Bronchial epithelial cell (primary cell): ENCODE measurements around a stretch of chr13.

GRCh38 chr13:48038605-48039165 lies 1.2 kb downstream of the NUDT15 start:
- RRBS, 2 experiments, result no CpG with 5 or more reads among the region's 2 CpGs

- RRBS, 2 experiments, result no CpG with 5 or more reads among the region's 3 CpGs
Observed at GRCh38 chr13:48096582-48097104, 1.7 kb upstream of the MED4 start.

DNA sequence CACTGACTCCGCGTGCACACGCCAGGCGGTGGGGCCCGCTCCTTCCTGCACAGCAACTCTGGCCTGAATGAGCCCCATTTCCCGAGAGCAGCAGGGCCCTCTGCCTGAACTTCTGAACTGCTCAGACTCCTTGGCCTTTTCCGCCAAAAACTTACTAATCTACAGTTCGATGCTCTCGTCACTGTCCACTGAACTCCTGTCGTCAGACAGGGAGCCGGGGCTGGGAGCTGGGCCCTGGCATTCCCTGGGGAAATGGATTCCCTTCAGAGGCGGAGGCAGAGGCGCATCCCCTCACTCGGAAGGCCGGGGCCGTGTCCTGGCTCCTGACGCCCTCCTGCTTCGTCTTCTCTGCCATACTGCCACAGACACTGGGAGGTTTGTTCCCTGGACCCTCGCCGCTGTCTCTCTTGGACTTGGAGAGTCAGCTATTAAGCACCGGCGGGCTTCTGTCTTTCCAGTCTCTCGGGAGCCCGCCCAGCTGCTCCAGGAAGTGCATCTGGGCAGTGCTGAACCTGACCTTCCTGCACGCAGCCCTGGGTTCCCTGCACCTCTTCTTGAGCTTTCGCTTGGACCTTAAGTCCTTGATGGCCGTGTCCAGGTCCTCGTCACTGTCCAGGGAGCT lies 14.4 kb downstream of the RB1 start:
- RRBS, 2 experiments, result 92 to 100% methylated on average over 4 of the region's 28 CpGs

DNA sequence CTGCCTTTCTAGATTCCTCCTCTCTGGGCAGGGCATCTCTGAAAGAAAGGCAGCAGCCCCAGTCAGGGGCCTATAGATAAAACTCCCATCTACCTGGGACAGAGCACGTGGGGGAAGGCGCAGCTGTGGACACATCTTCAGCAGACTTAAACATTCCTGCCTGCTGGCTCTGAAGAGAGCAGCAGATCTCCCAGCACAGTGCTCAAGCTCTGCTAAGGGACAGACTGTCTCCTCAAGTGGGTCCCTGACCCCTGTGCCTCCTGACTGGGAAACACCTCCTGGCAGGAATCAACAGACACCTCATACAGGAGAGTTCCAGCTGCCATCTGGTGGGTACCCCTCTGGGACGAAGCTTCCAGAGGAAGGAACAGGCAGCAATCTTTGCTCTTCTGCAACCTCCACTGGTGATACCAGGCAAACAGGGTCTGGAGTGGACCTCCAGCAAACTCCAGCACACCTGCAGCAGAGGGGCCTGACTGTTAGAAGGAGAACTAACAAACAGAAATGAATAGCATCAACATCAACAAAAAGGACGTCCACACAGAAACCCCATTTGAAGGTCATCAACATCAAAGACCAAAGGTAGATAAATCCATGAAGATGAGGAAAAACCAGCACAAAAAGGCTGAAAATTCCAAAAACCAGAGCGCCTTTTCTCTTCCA lies 18.1 kb downstream of the LPAR6 start:
- RRBS, 2 experiments, result no CpG with 5 or more reads among the region's 5 CpGs

GRCh38 chr13:48411816-48412266 lies 1.1 kb downstream of the LPAR6 start:
- RRBS, 2 experiments, result no CpG with 5 or more reads among the region's 8 CpGs

GRCh38 chr13:48426605-48426960 lies 13.7 kb upstream of the LPAR6 start:
- RRBS, 2 experiments, result no CpG with 5 or more reads among the region's 5 CpGs

DNA sequence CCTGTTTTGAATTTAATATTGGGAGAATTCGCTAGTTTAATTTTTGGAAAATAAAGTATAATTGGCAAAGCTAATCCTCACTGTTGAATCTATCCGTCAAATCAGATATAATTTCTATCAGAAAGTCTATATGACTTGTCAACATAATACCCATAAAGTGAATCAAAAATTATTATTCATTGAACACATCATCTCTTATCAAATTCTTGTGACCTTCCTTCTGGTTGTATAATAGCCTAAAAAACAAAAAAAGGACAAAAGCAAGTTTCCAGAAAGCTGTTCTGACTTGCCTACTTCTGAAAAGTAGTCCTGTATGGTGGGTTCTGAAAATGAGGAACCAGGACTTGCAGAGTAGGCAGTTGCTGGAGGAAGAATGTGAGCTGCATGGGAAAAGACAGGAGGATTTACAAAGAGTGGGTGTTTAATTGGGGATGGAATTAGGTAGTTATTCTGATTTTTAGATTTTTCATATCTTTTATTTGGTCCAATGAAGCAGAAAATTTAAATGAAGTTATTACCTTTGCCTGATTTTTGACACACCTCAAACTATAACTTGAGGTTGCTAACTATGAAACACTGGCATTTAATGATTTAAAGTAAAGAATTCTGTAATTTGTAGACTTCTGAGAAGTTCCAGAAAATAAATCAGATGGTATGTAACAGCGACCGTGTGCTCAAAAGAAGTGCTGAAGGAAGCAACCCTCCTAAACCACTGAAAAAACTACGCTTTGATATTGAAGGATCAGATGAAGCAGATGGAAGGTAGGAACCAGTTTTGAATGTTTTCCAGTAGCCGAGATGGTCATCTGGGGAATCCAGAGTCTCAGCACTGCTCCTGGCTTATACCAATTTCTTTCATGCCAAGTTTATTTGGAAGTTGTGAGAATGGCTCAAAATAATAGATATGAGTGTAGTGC lies 56.5 kb downstream of the RCBTB2 start:
- RRBS, 2 experiments, result no CpG with 5 or more reads among the region's 6 CpGs

DNA sequence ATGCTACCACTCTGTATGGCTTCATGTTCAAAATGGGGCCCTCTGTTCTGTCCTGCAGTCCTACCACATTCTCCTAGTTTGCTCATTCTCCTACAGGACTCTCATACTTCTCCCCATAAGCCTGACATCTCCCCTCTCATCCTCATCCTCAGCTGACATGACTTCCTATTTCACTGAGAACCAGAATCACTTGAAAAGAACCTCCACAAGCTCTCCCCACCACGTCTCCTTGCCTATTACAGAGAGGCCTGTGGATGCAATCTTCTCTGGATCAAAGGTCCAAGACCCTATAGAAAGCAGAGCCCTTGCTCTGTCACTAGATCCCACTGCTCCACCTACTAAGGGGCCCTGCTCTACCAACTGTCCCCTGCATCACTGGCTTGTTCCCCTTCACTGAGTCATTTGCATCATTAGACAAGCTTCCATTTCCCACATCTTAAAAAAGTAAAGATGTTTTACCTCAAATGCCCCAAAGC lies 40.9 kb downstream of the RCBTB2 start:
- RRBS, 2 experiments, result no CpG with 5 or more reads among the region's 1 CpG

DNA sequence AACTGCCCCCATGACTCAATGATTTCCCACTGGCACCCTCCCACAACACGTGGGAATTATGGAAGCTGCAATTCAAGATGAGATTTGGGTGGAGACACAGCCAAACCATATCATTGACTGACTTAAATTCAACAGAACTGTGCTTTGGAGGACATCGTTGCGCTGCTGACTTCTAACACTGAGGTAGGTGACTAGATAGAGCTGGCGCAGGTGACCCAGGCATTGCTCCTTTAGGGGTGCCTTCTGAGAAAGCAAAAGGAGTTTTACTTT lies 48.1 kb upstream of the RCBTB2 start:
- RRBS, 2 experiments, result no CpG with 5 or more reads among the region's 4 CpGs

GRCh38 chr13:49096416-49097141 lies 120.9 kb downstream of the FNDC3A start:
- RRBS, 2 experiments, result no CpG with 5 or more reads among the region's 5 CpGs

GRCh38 chr13:49187576-49187998 lies 32.6 kb upstream of the MLNR start:
- RRBS, 2 experiments, result no CpG with 5 or more reads among the region's 9 CpGs

GRCh38 chr13:49295216-49295928 lies 47.6 kb downstream of the CDADC1 start:
- RRBS, 2 experiments, result no CpG with 5 or more reads among the region's 11 CpGs

DNA sequence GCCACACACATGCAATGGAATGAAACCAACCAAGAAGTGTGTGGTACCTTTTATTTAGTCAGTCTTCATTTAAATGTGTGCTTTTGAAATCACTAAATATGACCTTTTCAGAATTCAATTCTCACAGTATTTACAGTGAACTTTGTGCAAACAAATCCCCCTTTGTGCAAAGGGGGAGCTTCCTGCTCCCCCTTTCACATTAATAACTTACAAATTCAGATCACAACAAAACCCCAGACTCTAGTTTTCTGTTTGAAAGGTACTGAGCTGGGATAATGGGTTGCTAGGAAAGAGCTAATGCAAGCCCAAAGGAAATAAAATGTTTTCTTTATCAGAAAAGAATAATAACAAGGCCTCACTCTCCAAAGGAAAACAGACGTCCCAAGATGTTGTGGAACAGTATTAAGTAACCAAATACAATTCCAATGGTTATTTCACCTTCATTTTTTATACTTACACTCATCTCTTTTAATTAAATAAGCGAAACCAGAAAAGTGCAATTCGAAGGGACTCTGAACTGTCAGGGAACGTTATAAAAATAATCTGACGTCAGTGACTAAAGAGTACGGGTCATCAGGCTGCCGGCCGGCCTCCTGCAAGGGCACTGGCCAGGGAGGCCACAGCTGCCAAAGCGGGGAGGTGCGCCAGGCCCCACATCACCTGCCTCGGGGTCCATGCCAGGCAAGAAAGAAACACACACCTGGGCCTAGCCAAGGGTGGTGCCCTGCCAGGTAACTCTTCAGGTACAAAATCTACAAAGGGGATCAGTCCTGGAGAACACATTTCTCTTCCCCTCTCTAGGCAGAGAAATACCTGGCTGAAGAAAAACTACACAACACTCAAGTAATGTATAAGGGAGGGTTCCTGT lies 61.1 kb downstream of the CDADC1 start:
- RRBS, 2 experiments, result no CpG with 5 or more reads among the region's 11 CpGs

GRCh38 chr13:49397281-49397682 lies 46.6 kb downstream of the CAB39L start:
- RRBS, 2 experiments, result no CpG with 5 or more reads among the region's 1 CpG

- RRBS, 2 experiments, result no CpG with 5 or more reads among the region's 13 CpGs
Observed at GRCh38 chr13:49443129-49443669, 665 bp downstream of the CAB39L start.

- RRBS, 2 experiments, result no CpG with 5 or more reads among the region's 13 CpGs
Observed at GRCh38 chr13:49670496-49671360, 20.6 kb downstream of the EBPL start.

DNA sequence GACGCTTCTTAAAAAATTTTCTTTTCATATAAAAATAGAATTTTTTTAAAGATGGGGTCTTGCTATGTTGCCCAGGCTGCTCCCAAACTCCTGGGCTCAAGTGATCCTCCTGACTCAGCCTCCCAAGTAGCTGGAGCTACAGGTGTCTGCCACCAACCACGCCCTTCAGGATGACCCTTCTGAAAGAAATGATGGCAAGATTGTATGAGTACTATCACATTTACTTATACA lies 6.2 kb upstream of the EBPL start:
- RRBS, 2 experiments, result no CpG with 5 or more reads among the region's 2 CpGs

DNA sequence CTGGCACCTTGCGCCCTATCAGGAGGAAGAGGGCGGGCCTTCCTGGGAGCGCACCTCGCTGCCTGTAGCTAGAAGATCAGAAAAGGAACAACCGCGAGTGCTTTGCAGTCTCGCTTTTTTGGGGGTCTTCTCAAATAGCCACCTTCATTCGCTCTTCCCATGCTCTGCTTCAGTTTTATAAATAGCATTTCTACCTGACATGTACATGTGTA lies 534 bp upstream of the KPNA3 start:
- RRBS, 2 experiments, result no CpG with 5 or more reads among the region's 8 CpGs

DNA sequence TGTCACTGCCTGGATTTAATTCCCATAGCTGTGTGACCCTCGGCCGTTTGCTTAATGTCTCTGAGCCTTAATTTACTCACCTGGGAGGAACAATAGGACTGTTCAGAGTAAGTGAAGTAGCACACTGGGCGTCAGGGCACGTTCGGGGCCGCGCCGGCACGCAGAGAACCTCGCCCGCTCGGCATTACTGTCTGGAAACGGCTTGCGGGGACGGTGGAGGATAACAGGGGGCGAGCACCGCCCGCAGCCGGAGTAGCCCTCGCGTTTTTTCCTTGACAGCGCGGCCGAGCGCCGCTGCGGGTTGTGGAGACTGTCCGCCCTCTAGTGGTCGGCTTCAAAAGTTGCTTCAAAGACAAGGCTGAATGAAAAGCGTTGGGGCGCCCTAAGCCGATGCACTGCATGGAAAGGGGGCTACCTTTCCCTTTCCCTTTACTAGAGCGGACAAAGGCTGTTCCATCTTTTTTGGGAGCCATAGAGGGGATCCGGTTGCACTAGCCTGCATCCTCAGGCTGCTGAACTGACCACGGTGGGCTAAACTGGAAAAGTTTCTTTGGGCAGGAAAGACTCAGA lies 55.4 kb upstream of the KPNA3 start:
- RRBS, 2 experiments, result 1 to 2% methylated on average over 9 of the region's 35 CpGs

DNA sequence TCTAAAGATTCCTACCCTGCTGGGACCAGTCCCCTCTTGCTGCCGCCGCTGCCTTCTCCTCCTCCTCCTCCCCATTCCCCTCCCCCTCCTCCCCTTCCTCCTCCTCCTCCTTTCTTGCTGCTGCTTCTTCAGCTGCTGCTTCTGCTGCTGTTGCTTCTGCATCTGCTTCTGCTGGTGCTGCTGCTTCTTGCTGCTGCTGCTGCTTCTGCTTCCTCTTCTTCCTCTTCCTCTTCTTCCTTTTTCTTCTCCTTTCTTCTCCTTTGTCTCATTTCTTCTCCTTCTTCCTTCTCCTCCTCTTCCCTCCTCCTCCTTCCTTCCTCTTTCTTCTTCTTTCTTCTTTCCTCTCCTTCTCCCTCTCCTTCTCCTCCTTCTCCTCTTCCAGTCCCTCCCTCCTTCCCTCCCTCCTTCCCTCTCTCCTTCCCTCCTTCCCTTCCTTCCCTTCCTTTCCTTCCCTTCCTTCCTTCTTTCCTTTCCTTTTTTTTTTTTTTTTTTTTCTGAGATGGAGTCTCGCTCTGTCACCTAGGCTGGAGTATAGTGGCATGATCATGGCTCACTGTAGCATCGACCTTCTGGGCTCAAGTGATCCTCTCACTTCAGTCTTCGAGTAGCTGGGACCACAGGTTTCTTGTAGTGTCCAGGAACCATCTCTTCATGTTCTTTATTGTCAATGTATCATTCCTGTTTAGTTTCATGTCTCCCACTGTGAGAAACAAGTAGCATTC lies 20.2 kb upstream of the SPRYD7 start:
- RRBS, 2 experiments, result no CpG with 5 or more reads among the region's 5 CpGs